Thoracic aorta endothelial cell (primary cell): Measurements from ENCODE around the genes SEMA3A, TEX47 and RBM48.

- CAGE, long polyA plus RNA = no peak
Observed at GRCh38 chr7:83629363-83630084, 19.4 kb downstream of the SEMA3E start.

DNA sequence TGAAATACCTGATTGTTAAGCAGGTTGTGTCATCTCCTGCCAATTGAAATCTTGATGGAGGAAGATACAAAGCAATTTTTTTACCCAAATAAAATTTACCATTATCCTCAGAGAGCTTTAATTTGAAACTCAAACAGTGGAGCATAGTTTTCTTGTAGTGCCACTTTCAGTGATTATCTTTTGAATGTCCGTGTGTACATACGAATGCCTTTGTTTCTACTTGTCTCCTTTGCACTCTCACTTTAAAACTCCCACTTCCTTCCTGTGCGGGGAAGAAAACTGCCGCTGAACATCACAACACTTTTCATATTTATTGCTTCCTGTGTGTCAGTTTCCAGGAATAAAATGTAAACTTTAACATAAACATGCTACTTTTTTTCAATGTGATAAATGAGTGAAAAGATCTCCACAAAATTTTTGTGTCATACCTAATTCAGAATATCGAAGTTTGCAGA, 102.4 kb downstream of the SEMA3A start:
- CAGE, long polyA plus RNA = no peak

DNA sequence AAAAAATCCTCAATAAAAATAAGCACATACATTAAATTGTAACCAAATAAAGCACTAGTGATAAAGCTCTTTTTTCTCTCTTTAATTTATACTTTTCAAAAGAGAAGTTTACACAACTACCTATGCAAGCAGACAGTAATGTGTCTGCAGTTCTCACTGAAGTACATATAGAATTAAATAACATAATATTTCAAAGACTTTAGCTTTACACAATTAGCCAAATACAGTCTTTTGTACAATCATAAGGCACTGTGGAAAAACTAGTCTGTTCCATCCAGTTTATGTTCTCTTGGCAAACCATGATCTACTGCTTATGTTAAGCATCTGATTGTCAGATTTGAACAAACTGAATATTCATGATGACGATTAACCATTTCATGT, 923 bp downstream of the SEMA3A start:
- CAGE, long polyA plus RNA = no peak

DNA sequence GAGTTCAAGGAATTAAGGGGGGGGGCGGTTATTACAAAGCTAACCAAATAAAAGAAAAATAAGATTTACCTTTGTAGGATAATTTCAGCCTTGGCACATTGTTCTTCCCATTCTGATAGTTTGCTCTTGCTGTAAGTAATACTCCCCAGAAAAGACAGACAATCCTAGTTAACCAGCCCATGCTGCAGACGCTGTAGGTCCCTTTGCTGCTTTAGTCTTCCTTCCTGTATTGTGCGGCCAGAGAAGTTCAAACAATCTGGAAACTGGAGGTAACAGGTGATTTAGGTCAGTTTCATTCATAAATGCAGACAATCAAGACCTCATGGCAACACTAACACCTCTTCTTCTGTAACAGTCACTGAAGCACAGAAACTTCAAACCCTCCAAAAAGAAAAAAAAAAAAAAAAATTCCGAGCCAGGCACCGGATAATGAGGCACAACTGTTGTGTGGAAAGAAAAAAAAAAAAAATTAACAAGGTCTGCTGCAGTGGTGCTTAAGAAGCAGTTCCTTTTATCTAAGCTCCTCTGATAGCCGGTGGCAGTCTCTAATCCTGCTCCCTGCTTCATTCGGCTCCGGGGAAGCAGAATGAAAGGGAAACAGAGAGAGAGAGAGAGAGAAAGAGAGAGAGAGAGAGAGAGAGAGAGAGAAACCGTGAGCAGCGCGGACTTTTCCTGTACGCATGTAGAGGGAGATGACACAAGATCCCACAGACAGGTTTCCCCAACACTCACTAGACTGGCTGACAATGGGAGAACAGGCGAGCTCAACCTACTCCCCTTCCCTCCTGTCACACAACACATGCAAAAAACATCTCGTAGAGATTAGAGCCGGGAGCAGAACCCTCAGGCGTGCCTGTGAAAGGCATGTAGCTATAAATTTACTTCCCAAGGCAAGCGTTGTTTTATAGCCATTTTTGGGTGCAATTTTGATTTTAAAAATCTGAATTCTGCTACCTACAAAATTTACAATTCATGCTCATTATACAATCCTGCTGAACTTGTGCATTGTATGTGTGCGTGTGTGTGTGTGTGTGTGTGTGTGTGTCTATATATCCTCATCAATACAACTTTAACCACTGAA, at the start of gene SEMA3A:
Gene SEMA3A (minus strand): TSS at position 384 of the 1,081 bp plus-strand sequence.
- CAGE, long polyA plus RNA = no peak

DNA sequence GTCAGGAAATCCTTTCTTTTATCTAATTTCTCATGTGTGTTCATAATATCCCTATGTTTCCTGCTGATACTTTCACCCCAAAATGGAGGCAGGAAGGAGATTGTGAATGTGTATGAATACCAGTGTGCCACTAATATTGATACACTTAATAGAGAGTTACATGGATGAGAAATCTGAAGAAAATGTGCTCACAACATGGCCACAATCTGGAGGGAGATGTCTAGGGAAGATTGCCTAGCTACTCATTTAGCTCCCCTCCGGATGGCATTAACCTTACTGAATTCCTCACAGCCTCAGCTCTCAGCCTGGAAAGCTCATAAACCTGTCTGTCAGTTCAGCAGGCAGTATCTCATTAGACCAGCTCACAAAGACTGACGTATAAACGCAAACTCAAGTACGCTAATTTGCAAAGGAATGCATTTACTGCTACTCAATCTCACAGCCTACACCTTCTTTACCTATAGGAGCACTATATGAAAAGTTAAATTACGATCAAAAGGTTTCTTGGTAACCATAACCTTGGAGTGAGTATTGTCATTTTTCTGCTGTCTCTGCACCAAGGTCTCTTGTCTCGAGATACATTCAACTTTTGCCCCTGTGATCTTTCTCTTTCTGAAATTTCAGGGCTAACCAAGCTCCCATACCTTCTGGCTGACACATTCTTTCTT, 23.3 kb upstream of the DMTF1 start:
- CAGE, long polyA plus RNA = no peak

- CAGE, long polyA plus RNA = no peak
Observed at GRCh38 chr7:87153073-87153368, 768 bp downstream of the DMTF1 start.

DNA sequence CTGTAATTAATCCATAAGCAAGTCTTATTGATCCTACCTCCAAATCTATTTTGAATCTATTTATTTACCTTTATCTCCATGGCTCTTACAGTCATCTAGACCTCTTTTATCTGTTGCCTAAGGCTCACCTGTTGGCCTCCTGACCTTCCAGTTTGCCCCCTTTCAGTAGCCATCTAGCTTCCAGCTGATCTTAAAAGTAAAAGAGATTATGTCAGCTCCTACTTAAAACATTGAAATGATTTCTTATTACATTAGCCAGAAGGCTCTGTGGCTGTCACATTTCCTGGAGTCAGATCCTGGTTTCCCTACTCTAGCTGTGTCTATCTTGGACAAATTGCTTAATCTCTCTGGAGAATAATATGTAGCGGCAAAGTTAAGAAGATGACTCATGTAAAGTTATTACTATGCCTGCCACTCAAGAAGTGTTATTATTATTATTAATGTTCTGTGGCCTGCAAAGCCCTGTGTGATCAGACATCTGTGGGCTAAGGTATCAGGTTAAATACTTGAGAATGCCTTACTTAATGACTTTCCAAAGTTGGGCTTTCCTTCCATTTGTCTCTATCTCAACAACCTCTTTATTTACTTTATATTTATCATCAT, 107.1 kb downstream of the RUNDC3B start:
- CAGE, long polyA plus RNA = no peak

DNA sequence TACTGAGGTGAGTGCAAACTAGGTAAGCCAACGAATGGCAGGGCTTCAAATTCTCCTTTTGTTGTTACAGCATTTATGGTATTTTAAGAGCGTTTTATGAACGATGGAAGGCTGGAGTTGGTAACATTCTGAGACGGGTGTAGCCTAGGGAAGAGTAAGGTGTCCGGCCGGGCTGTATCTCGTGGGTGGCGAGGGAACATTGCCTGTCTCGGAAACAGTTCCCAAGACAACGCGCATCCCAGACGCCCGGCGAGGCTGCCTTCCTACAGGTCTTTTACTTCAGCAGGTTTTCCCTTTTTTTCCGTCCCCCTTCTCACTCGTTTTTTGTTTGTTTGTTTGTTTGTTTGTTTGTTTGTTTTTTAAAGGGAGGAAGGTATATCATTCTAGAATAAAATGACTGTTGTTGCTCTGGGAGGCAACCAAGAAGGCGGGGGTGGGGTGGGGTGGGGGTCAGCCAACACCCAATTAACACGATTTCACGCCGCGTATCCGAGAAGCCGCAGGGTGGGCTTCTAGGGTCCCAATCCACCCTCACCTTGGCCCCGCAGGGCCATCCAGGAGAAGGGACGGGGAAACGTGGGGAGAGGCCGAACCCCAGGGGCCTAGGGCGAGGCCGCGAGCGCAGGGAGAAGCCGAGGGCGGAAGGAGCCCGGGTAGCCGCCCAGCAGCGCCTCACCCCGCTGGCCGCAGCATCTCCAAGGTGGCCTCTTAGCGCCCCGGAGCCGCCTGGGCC, 454 bp downstream of the SRI start:
- CAGE, long polyA plus RNA = no peak

- CAGE, long polyA plus RNA = no peak
Observed at GRCh38 chr7:88795563-88795828, at the start of gene TEX47. TEX47 (minus strand) TSS chr7:88795737.

GRCh38 chr7:90266416-90267308, 21.7 kb downstream of the CFAP69 start:
- CAGE, long polyA plus RNA = no peak

DNA sequence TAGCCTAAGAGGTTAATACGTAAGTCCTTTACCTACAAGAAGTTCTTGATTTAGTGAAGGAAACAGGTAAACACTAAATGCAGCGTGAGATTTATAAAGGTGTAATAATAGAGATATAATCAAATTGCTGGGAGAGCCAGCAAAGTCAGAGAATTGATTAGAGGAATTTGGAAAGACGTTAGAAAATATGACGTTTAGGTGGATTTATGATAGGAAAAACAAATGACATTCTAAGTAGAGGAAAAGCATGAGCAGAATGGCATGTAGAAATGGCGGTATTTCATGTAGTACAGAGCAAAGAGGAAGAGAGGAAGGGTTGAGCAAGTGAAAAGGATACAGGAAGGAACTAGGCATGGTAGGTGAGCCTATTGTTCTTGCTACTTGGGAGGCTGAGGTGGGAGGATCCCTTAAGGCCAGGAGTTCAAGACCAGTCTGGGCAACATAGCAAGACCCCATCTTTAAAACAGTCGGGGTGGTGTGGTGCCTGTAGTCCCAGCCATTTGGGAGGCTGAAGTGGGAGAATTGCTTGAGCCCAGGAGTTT, 1.2 kb downstream of the GTPBP10 start:
- CAGE, long polyA plus RNA = no peak

DNA sequence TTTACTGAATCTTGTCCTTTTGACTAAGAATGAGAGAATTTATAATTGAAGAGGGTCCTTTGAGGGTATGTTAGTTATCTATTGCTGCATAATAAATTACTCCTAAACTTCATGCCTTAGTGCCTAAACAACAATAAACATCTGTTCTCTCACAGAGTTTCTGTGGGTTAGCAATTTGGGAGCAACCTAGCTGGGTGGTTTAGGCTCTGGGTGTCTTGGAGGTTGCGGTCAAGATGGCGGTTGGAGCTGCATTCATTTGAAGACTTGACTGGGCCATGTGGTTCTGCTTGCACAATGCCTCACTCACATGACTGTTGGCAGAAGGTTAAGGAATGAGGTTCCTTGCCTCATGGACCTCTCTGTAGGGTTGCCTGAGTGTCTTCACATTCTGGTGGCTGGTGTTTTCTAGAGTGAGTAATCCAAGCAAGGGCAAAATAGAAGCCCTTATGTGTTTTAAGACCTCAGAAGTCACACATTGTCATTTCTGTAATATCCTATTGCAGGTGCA, 51.9 kb downstream of the CDK14 start:
- CAGE, long polyA plus RNA = no peak

DNA sequence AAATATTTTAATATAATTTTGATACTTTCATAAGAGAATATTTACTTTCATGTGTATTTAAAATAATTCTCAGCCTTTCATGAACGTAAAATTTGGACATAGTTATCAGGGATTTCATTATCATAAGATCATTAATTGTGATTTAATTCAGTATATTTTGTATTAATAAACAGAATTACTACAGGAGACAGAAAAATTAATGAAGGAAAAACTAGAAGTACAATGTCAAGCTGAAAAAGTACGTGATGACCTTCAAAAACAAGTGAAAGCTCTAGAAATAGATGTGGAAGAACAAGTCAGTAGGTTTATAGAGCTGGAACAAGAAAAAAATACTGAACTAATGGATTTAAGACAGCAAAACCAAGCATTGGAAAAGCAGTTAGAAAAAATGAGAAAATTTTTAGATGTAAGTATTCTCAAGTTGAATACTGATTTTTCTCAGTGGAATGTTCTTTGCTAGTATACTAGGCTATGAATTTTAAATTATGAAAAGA, 69.2 kb downstream of the CYP51A1 start:
- CAGE, long polyA plus RNA = no peak

DNA sequence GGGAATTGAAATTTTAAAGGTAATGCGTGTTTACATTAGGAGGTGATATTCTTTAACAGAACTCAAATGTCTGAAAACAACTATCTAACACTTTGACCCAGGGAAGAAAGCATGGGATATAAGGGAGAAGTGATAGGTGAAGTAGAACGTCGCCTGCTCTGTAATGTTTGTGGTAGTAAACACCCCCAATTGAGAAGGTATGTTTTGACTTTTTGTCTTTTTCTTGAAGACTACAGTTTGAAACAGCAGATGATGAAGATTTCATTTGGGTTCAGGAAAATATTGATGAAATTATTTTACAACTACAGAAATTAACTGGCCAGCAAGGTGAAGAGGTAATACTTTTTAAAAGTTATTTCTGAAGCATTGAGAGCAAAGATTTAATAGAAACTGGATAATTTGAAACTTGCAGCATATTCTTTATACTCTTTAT, 36.4 kb downstream of the CYP51A1 start:
- CAGE, long polyA plus RNA = no peak

DNA sequence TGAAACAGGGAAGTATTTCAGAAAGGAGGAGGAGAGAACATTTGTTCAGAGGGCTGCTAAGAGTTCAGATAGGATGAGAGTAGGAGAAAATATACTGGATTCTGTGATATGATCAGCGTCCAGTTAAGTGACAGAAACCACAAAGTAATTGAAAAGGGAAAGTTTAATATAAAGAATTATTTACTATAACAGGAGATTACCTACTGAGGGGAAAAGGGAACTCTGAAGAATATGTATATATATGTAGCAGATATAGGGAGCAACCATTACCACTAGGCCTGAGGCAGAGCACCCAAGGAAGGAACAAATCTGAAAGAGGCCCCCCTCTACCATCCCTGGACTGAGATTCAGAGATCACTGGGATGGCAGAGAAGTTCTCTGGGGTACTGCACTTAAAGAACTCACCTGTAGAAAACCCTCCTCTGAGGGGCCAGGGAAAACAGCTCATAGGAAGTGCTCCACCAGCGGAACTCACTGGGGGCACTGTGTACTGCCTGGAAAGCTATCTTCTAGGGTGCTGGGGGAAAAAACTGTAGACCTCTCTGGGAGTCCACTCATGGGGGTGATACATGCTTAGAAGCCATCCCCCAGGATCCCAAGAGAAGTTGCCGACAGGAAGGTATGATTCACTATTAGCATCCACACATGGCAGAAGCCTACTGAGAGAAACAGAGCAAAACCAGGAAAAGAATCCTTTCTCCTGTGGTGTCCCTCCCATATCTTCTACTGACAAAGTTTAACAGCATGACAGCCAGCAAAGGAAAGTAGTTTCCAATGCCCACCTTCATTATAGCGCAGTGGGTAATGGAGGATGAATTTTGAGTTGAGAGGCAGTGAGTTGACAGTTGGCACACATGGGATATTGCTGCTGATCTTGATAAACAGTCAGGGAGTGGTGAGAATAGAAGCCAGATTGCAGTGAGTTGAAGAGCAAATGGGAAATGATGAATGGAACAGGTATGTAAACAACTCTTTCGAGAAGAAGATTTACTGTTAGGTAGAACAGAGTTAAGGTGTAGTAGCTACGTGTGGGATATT, 20.7 kb downstream of the ANKIB1 start:
- CAGE, long polyA plus RNA = no peak

DNA sequence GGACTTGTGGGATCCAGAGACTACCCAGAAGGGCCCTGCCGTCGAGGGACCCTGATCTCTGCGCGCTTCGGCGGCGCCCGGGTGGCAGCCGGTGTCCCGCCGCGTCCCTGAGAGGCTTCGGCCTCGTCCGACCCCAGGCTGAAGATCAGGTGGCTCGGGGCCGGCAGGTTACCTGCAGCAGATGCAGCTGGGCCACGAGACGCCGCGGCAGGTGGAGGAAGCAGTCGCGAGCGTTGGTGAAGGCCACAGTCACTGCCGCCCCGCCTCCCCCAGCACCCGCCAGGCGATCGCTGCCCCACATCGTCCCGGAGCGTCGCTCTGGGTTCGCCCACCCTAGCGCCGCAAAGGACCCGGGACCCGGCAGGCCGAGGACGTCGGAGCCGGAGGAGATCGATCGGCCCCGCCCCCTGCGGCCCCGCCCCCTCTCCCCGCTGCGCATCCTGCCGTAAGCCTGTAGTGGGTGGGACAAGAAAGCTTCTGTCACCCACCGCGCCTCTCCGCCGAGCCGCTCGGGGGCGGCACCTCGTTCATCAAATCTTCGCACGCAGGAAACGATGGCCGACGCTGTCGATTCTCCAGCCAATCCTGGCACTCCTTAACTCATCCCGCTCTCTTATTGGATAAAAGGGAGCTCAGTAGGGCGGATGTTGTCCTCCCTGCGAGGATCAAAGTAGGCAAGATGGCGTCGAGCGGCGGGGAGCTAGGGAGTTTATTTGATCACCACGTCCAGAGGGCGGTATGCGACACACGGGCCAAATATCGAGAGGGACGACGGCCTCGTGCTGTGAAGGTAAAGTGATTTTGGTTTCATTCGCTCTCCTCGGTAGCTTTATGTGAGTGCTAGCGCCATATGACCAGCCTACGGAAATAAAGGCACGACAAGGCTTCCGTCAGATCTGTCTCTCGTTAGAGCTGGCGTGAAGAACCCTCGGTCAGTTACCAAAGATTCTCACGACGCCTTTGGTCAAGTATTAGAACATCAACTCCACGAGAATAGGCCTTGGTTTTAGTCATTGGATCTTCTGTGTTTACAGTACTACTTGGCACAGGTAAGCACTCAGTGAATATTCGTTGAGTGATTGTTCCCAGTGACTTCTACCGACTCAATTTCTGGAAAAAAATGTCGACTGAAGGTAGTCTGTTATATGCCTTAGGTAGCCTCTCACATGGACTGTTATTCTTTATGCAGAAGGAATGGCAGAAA, at the start of gene RBM48:
Gene RBM48 (plus strand): TSS at position 661 of the 1,204 bp plus-strand sequence.
- CAGE, long polyA plus RNA = no peak

DNA sequence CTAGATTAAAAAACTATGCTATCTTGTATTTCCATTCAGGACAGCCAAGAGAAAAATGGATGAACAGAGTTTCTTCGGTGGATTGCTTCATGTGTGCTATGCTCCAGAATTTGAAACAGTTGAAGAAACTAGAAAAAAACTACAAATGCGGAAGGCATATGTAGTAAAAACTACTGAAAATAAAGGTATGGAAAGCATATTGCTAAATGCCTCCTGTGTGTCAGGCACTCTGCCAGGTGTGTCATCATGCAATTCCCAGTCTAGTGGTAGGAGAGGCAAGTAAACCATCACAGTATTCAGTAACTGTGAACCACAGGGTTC, 3.7 kb downstream of the RBM48 start:
- CAGE, long polyA plus RNA = no peak

- CAGE, long polyA plus RNA = no peak
Observed at GRCh38 chr7:92537861-92538371, 9.3 kb downstream of the RBM48 start.

DNA sequence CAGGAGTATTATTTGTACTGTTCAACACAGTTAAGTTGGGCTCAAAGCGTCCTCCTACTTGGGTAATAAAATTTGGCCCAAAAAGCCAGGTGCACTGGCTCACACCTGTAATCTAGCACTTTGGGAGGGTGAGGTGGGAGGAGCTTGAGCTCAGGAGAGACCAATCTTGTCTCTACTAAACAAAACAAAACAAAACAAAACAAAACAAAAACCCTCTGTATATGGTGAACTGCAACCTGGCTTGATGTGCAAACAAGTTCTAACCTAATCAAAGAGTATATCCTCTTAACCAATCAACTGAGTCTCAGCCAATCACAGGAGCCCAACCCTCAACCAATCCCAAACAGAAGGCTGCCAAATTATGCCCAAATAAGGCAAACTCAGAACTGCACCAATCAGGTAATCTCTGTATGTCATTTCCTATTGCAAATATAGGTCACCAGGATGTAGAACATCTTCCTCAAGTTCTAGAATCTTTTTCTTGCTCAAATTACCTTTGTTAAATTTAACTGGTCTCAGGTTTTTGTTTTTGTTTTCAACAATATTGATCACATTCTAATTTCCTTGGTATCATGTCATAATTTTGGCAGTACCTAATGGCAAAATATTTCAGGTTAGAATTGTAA, 5.3 kb downstream of the FAM133B start:
- CAGE, long polyA plus RNA = no peak

GRCh38 chr7:92832779-92833236, 3.6 kb downstream of the CDK6 start:
- CAGE, long polyA plus RNA = no peak